ENCODE measurements around the genes C12orf60, ART4 and STRAP.

GRCh38 chr12:14258363-14259162 is 106.9 kb upstream of the ATF7IP start:
- RRBS: no CpG with 5 or more reads among the region's 9 CpGs

GRCh38 chr12:14561051-14561463 is 6.6 kb downstream of the PLBD1 start:
- RRBS: no CpG with 5 or more reads among the region's 3 CpGs

DNA sequence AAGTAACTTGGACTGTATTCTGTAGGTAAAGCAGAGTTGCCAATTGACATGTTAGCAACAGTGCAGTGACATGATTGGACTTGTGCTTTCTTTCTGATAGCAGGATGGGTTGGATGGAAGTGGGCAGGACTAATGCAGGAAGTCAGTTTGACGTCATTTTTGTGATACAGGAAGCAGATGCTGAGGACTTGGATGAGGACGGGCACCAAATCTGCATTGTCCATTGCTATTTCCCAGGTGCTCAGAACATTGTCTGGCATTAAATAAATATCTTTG is 31.0 kb downstream of the GUCY2C start:
- RRBS: no CpG with 5 or more reads among the region's 2 CpGs

DNA sequence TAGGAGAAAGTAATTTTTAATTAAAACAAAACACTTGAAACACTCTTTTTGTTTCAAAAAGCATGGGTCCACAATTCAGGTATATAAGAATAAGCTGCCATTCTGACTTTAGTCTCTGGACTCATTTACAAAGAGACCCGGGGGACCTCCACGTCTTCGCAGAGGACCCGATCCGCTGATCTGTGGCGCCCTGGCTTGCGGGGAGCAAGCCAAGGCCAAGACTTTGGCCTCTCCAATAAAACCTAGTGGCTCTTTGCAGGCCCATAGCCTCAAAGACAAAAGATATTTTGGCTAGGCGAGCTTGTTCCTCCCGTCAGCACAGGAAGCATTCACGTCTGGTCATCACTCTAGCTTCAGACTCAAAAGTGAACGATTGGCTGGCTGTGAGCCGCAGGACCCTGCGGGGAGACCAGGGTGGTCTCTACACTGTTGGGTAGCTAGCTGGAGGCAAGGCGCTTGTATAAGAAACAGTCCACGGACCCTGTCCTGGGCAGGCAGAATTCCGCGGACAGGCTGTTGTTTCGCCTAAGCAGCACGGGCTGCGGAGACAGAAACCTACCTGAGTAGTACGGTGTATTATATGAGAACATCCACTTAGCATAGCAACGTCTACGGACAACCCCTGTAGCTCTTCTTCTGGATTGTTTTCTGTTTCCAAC is 636 bp upstream of the H2AJ start:
- RRBS: no CpG with 5 or more reads among the region's 23 CpGs

DNA sequence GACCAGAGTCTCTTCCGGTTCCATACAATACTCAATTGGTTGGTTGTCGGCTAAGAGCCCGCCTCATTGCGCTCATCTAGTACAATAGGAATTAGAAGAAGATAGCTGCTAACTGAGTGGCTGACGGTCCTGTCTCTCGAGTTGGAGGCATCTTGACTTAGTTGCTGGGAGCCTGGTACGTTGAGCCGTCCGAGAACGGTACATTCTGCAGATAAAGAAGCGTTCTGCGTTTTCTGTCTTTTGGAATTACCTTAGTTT is at the start of gene C12orf60:
Gene C12orf60 (plus strand): TSS at position 94 of the 258 bp plus-strand sequence.
- RRBS: no CpG with 5 or more reads among the region's 12 CpGs

DNA sequence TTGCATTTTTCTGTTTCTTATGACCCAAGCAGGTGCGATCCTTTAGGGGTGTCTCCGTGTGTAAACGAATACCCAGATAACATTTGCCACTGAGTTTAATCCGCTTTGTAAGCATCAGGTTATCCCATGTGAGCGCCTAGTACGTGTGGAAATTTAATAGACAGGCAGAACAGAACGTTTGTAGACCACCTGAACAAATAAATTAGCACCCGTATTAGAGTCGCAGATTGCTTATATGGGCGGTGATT is 289 bp downstream of the C12orf60 start:
- RRBS: no CpG with 5 or more reads among the region's 10 CpGs

DNA sequence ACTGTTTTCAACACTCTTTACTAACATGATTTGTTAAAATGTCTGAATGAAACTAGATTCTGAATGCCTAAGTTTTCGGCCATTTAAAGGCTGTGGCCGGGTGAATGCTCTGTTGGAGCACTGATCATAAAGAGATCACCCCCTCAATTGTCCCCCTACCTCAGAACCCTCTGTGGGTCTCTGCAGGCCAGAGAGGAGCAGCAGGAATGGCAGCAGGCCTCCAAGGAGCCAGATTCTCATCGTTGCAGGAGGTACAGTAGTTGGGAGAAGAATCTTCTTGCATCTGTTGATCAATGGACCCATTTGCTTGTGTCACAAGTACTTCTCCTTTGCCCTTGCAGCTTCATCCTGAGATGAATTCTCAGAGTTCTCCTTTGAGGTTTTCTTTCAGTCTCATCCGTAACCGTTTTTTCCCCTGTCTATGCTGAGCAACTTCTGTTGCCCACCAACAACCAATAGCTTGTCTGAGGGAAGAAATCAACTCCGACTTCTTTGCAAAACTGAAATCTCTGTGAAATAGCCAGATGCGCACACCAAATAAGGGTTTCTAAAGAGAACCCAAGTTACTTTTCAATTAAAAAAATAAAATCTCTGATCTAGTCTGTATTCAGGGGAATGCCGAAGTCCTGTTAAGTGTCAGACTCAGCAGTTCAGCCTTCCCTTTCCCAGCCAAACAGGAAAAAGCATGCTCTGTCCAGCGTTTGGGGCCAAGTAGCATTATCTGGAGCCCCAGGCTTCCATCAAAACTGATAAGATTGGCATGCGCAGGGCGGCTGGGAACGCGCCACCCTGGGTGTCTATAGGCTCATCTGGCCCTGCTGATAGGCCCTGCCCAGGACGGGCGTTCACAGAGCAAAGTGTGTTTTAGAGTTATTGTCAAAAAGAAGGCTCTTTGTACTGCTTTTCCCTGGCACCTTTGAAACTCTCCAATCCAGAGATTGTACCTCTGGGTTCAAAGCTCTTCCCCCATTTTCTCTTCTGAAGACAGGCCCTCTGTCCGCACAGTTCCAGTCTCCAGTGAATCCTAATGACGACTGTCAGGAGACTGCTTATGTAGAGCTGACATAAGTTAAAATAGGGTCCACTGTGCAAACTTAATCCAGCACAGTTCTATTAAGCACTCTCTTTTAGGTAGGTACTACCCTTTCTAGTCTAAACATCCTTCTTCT is at the start of gene ART4:
Gene ART4 (minus strand): TSS at position 716 of the 1,169 bp plus-strand sequence.
- RRBS: no CpG with 5 or more reads among the region's 17 CpGs

DNA sequence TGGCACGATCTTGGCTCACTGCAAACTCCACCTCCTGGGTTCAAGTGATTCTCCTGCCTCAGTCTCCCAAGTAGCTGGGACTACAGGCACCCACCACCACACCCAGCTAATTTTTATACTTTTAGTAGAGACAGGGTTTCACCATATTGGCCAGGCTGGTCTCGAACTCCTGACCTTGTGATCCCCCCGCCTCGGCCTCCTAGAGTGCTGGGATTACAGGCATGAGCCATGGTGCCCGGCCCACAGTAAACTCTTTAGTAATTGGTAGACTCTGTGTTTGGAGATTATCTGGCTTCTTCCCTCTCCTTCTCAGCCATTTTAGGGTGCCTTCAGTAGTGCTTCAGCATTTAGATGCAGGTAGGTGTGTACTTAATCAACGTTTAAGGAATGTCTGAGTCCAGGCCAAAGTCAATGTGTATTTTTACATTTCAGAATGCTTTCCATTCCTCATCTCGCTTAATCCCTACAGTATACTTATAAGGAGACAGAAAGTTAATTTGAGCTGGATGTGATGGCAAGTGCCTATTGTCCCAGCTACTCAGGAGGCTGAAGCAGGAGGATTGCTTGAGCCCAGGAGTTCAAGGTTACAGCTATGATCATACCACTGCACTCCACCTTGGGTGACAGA is 20.4 kb upstream of the MGP start:
- RRBS: no CpG with 5 or more reads among the region's 7 CpGs

DNA sequence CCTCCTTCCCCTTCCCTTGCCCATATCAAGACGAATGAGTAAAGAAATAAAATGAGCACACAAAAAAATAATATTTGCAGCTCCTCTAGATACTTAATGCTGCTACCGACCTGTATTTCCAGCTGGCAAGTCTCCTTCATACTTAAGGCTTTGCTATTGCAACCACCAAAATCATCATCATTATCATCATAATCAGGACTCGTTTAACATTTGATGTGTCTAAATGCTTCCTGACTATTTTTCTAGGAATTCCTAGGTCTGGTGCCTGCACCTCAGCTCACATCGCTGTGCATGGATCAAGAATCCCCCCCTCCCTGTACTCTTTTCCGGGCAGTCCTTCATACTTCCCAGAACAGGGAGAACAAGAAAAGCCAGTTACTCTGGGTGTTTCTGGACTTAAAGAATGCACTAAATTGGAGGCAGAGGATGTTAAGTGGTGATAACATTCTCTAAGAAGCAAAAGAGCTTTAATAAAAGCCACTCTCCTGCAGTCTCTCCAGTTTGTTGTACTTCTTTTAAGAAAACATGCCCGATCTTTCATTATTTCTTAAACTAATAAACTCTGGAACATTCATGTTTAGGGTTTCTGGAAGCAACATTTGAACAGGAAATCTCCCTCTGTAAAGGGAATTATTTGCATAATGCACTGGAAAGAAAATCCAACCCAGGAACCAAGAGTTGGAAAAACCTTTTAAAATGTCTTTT is 9.3 kb downstream of the ERP27 start:
- RRBS: no CpG with 5 or more reads among the region's 6 CpGs

DNA sequence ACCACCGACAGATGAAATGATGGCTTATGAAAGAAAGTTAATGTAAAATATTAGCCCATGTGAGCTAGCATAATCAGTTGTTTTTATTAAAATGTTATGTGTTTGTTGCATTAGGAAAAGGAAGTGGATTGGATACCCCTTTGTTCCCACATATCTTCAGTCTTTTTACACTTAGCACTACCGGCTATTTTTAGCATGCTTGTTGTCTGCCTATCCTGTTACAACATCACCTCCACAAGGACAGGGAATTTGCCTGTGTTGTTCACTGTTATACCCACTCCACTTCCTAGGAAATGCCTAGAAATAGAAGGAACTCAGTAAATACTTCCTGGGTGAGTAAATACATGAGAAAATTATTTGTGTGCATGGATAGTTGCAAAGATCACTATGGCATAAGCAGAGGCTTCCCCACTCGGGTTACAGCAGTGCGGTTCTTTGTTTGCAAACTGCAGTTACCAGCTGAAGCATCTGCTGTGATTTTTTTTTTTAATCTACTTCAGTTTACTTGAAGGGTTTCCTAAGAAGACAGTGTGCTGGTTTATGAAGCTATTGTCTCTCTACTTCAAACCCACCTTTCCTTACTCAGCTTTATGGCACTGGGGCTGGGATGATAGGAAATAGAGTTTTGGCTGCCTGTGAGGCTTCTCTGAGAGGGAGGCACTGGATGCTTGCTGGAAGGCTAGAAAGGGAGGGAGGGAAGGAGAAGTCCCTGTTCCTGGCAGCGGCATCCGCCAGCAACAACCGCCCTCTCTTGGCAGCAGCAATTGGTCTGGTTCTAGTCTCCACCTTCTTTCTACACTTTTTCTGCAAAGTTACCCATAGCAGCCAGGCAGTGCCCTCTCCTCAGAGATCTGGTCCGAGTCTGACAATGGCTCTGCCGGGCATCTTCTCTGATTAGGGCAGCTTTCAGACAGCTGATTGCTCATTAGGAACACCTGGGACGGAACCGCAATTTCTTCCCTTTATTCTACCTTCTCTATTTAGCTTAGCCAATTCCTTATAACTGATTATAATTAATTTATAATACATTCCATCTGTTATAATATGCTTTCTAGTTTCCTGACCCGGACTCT is 29.1 kb downstream of the PDE6H start:
- RRBS: no CpG with 5 or more reads among the region's 12 CpGs

DNA sequence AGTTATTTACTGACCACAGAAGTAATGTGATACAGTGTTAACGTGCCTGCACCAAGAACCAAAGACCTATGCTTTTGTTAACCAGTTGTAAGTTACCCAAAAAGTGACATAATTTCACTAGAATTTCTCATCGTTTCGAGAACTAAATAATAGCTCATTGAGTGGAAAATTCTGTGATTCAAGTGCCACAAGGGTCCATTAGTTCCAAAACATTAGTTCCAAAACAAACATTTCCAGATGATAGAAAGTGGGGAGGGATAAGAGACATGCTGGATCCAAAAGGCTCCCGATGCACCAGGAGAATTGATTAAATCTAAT is 14.2 kb downstream of the RERG start:
- RRBS: no CpG with 5 or more reads among the region's 4 CpGs

GRCh38 chr12:15215204-15215744 is 5.9 kb downstream of the RERG start:
- RRBS: no CpG with 5 or more reads among the region's 6 CpGs

DNA sequence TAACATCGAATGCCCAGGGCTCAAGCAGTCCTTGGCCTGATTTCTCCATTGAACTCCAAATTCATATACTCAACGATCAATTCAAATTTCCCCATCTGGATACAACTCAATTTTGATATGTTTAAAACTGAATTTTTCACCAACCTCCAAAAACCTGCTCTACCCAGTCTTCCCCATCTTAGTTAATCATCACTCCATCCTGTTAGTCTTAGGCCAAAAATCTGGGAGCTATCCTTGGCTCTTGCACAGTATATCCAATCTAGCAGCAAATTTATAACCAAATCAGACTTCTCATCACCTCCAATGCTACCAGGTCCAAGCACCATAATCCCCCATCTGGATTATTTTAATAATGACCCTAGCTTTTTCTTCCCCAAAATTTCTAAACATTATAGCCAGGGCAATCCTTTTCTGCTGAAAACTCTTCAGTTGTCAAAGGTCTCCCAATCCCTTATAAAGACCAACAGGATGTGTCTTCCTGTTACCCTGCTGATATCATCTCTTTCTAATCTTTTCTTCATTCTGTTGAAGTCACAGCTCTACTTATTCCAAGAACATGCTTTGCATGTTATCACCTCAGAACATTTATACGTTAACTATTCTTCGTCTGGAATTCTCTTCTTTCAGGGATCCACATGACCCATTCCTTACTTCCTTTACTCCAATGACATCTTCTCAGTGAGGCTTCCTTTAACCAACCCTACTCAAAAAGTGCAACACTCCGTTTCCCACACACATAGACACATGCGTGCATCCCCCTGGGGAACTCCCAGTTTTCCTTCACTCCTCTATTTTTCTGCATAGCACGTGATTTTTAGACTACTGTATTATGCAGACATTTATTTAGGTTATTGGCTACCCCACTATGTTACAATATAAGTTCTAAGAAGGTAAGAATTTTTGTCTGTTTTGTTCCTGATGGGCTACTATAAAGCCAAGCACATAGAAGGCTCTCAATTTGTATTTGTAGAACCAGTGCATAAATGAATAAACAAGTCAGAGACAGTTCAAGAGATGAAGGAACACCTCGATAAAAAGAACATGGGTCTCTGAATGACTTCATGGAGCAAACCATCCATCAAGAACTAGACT is 132.2 kb downstream of the EPS8 start:
- RRBS: no CpG with 5 or more reads among the region's 8 CpGs

DNA sequence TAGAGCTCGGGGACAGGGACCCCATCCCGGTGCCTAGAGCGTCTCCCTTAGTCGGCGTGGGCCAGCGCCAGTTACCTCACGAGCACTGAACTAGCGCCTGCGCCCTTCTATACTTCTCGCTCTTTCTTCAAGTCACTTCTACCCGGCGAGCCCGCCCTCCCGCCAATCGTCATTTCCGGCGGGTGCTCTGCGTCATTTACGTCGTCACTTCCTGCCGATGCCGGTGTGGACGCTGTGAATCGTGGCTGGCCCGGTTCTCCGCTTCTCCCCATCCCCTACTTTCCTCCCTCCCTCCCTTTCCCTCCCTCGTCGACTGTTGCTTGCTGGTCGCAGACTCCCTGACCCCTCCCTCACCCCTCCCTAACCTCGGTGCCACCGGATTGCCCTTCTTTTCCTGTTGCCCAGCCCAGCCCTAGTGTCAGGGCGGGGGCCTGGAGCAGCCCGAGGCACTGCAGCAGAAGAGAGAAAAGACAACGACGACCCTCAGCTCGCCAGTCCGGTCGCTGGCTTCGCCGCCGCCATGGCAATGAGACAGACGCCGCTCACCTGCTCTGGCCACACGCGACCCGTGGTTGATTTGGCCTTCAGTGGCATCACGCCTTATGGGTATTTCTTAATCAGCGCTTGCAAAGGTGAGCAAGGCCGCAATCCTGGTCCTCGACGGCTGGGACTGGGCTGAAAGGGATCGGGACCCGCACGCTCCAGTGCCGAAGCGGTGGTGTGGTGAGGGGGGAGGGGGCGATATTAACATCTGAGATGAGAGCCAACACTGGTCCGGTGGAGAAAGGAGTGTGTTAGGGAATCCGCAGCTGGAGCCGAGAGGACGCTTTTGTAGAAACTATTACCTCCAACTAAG is at the start of gene STRAP:
Gene STRAP (plus strand): TSS at position 200 of the 856 bp plus-strand sequence.
- RRBS: 8% methylated on average over 5 of the region's 61 CpGs

GRCh38 chr12:15904081-15904770 is 6.9 kb upstream of the DERA start:
- RRBS: no CpG with 5 or more reads among the region's 3 CpGs

GRCh38 chr12:15904835-15905237 is 6.3 kb upstream of the DERA start:
- RRBS: no CpG with 5 or more reads among the region's 2 CpGs

DNA sequence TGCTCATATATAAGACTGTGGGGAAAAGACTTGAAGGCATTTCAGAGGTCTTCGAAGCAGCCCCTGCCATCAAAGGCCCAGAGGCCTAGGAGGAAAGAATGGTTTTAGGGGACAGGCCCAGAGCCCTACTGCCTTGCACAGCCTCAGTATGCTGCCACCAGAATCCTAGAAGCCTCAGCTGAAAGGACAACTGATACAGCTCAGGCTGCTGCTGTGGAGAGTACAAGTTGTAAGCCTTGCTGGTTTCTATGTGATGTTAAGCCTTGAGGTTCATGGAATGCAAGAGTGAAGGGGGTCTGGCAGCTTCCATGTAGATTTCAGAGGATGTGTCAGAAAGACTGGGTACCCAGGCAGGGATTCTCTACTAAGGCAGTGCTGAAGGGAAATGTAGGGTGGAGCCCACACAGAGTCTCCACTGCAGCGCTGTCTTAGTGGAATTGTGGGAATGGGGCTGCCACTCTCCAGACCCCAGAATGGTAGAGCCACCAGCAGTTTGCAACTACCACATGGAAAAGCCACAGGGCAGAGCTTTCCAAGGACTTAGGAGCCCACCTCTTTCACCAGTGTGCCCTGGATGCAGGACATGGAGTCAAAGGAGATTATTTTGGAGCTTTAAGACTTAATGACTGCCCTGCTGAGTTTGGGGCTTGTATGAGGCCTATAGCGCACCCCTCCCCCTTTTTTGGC is 110.1 kb downstream of the DERA start:
- RRBS: no CpG with 5 or more reads among the region's 3 CpGs

DNA sequence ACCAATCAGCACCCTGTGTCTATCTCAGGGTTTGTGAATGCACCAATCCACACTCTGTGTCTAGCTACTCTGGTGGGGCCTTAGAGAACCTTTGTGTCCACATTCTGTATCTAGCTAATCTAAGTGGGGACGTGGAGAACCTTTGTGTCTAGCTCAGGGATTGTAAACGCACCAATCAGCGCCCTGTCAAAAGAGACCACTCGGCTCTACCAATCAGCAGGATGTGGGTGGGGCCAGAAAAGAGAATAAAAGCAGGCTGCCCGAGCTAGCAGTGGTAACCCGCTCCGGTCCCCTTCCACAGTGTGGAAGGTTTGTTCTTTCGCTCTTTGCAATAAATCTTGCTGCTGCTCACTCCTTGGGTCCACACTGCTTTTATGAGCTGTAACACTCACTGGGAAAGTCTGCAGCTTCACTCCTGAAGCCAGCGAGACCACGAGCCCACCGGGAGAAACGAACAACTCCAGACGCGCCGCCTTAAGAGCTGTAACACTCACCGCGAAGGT is 146.9 kb downstream of the DERA start:
- RRBS: no CpG with 5 or more reads among the region's 17 CpGs

GRCh38 chr12:18242575-18243111 is 18.7 kb upstream of the PIK3C2G start:
- RRBS: no CpG with 5 or more reads among the region's 6 CpGs

DNA sequence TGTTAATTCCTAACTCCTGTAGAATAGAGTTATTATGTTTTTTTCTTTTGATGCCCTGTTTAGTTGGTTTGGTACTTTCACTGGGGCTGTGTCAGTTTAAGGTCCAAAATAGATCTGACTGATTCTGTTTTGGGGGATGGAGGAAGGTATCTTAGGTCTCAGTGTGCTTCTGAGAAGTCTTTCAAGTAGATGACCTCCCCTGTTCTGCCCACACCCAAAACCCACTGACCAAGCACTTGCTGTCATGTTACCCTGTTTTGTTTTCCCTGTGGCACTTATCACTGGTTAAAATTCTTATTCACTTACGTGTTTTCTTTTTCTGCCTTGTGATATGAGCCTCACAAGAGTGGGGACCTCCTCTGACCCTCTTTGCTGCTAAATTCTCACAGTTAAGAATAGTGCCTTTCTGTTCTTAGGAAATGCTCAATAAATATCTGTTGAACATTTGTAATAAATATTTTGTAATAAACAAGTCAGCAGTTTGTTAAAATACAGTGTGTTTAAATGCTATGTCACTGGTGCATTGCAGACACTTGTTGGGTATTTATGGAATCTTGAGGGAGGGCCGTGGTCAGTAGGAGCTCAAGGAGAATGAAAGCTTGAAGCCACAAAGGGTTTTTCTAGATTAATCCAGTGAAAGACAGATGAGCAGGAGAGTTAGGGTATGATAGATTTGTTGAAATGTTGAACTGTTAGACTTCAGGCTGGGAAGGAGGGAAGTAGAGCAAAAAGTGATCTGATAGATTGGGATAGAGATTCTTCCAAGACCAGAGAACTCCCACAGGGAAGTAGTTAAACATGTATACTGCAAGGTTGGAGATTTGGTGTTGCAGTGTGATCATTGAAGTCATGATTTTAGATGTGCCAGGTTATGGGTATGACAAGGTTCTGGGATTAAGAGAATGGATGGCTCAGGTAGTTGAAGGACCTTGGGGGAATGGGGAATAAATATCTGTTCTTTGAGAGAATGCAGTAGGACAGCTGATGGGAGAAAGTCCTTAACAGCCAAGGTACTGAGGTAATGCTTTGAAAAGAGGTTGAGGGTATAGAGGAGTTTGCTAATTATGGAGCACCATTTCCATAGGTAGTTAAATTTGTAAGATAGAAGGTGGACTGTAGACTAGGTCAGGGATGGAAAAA is 21.0 kb downstream of the PLEKHA5 start:
- RRBS: no CpG with 5 or more reads among the region's 2 CpGs